ENCODE data around the gene MYO5A.

GRCh38 chr15:52234549-52235619 lies 43.7 kb upstream of the GNB5 start:
- PRO-cap, result no peak

- PRO-cap, result no peak
Measured at GRCh38 chr15:52286045-52286244, 9.7 kb downstream of the MYO5C start.

- PRO-cap, result no peak
Measured at GRCh38 chr15:52417276-52417822, 111.3 kb downstream of the MYO5A start.

DNA sequence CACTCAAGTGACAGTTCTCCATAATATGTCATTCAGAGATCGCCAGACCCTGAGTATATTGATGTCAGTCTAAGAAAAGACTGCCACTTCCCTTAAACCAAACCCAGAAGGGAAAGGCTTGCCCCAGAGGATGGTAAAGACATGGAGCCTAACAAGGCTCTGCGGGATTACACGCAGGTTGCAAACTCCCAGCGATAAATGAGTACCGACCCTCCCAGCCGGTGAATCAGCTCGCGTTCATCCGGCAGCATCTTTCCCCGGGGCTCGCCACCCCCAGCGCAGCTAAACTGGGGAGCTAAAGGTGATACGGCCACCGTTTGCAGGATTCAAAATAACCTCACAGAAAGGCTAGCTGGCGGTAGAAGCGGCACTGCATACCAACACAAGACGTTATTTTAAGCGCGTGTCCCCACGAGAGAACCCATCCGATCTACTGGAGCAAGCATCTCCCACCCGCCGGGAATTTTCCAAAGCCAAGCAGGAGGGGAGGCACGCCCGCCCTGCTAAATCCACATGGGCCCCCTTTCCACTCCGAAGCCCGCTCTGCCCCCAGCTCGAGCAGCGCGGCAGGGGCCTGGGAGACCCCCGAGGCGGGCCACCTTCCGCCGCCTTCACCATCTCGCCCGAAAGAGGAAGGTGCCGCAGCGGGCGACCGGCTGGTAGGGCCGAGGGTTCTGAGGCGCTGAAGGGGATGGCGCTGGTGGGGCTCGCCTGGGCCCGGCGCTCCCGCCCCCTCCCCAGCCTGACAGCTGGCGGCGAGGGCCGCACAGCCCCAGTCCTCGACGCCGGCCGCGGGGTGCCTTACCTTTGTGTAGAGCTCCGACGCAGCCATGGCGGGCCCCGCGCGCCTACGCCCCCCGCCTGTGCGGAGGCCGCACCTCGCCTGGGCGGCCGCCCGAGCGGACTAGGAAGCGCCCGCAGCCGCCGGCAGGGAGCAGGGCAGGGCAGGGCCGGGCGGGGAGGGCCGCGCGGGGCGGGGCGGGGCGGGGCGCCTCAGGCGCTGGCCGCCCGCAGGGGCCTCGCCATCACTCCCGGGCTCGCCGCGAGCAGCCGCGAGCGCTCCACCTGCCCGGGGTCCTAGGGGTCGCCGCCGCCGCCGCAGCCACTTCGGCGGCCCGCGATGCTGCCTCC lies at the start of gene MYO5A:
Gene MYO5A (minus strand): TSS at position 906 of the 1,131 bp plus-strand sequence.
- PRO-cap, result unidirectional peak, plus-strand start at position 390 of the sequence; bidirectional peak, plus-strand start at position 662 of the sequence, minus-strand start at position 632 of the sequence; bidirectional peak, plus-strand start at position 1,028 of the sequence, minus-strand start at position 906 of the sequence

DNA sequence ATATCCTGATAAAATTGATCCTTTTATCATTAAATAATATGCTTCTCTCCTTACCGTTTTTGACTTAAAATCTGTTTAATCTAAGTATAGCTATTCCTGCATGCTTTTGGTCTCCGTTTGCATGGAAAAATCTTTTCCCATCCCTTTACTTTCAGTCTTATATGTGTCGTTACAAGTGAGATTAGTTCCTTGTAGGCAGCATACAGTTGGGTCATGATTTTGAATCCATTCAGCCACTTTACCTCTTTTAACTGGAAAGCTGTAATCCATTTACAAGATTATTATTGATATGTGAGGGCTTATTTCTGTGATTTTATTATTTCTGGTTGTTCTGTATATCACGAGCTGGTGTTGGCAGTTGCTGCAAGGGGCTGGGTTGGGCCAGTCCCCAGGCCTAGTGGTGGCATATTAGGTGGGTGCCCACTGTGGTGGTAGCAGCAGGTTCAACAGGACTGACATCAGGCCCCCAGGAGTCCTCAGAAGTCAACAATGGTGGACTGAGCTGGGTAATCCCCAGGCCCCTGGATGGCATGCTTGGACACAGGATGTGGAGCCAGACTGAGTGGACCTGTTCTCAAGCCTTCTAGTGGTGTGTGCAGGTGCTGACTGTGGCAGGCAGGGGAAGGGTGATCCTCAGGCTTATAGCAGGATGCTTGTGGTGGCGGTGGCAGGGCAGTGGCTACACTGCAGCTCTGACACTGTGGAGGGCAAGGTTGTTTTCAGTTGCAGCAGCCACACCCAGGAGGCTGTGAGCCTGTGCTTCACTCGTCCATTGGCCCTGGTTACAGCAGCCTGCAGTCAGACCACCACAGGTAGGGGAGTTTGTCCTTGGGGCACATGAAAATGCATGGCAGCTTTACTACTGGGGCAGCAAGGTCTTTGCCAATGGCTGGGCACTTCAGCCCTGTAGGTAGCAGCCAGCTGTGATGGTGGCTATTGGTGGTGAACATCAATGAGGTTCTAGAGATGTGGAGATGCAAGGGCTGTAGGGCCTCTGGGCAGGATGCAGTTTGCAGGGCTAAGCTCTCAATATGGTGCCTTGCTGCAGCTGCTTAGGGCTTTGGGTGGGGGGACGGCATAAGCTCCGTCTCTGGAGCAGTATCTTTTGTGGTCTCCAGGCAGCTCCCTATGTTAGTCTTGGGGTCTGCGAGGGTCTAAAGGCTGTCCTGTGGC lies 17.3 kb upstream of the MYO5A start:
- PRO-cap, result no peak

- PRO-cap, result no peak
Measured at GRCh38 chr15:52710245-52710692, 31.1 kb upstream of the ATOSA start.

GRCh38 chr15:52719401-52719734 lies 40.2 kb upstream of the ATOSA start:
- PRO-cap, result no peak

DNA sequence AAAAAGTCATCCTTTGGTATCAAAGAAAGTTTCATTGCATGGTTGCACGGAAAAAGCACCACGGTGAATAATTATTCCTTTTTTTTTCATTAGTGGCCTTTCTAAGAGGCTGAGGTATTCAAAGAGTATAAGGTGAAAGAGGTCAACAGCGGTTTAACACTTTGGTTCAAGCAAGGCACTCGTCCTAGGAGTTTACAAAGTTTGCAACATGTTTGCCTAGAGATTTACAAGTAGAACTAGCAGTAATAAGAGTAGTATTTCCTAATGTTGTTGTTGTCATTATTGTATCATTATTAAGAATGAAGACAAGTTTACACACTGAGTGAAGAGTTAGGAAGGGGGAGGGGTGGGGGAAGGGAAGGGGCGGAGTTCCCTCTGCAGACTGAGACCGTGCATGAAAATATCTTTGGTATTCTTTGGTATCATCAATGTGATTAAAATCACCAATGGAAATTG lies 37.2 kb downstream of the ONECUT1 start:
- PRO-cap, result no peak

GRCh38 chr15:52784584-52785325 lies 5.4 kb downstream of the ONECUT1 start:
- PRO-cap, result no peak

- PRO-cap, result bidirectional peak, plus-strand start at chr15:52791260, minus-strand start at chr15:52791113
Measured at GRCh38 chr15:52790711-52791861, 950 bp upstream of the ONECUT1 start.

- PRO-cap, result no peak
Measured at GRCh38 chr15:52975444-52975945, 185.4 kb upstream of the ONECUT1 start.

GRCh38 chr15:54015000-54015670 lies 36.9 kb downstream of the UNC13C start:
- PRO-cap, result no peak

DNA sequence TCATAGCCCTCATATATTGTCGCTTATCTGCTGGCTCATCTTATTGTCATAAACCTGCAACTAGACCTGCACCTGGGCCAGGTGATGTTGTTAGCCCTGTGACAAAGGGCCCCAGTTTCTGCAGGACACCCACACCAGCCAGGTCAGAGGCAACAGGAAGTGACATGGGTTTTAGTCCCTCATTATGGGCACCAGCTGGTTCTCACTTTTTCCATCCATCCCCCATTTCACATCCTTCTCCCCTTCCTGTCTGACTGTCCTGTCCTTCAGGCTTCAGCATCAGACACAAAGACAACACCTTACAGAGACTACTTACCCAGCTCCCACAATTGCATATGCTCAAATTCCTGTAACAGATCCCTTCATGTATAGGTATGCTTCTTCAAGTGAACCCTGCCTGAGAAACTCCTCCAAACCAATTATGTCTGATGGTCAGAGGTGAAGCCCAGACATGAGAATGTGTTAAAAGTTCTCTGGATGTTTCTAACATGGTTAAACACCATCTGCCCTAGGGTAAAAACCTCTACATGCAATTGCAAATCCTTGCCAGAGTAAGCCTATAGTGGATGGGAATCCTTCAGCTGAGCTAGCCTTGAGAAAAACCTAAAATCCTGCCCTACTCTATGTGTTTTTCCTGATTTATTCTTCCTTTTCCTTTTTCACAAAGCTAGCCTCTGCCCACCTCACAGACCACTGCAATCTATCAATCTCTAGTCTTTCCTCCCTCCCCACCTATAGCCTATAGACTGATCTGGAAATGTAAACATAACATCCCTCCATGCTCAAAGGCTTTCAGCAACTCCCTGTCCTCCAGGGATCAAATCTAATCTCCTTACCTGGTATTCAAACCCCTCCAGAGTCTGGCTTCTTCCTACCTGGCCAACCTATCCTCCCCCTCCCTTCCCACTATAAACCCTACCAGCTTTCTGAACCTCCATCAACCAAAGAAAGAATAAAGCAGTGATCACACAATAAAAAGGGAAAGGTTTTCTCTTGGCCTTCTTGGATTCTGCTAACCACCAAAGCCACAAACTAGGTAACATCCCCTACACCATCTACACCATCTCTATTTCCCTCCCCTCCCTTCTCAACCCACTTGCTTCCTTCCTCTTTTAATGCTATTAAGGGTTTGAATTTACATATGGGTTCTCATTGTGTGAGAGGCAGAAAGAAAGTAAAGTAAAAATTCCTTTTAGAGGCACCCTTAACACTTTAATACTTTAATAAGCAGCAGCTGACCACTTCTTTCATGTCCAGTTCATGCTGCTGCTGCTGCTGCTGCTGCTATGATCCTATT lies 25.4 kb upstream of the RSL24D1 start:
- PRO-cap, result no peak

GRCh38 chr15:55254928-55255414 lies 34.6 kb downstream of the RAB27A start:
- PRO-cap, result no peak

DNA sequence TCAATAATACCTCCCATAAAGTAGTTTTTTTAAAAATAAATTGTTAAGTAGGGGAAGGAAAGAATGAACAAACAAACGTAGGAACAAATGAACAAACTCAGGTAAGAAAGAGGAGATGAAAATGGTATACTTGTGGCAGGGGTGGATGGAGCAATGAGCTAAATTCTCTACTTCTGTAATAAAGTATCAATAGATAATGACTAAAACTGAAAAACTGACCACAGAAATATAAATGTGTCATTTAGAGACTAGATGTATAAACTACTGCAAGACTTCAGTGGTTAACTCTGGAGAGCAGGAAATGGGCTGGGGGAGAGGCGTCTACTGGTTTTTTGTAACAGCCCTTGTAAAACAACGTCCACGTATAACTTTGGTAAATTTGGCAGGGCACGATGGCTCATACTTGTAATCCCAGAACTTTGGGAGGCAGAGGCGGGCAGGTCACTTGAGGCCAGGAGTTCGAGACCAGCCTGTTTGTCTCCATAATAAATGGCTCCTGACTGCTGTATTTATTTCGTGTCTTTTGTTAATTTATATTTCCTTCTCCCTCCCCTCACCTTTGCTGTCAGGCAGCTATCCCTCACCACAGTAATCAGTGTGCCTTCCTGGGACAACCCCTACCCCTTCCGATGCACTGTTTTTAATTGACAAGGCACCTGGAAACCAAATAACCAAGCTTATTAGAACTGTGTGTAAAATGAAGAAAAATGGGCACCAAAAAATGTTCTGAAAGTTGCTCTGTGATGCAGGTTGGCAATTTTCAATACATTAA lies 12.4 kb downstream of the RAB27A start:
- PRO-cap, result no peak

GRCh38 chr15:55367560-55367829 lies 40.7 kb downstream of the CCPG1 start:
- PRO-cap, result no peak

DNA sequence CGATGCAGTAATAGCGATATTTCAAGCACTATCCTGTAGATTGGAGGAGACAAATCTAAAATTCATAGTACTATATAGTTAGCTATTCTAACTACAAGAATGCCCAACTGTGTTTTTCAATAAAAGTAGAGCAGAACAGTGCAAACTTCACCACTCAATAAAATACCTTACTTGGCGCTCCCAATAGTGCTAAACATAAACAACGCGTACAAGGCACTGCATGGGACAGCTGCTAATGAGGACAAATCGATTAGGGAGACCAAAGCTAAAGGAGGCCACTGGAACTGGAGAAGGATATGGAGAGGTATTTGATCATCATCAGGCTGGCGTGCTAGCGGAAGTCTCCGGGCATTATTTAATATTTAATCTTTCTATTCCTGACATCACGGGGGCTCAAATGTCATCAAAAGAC lies 762 bp downstream of the CCPG1 start:
- PRO-cap, result no peak

DNA sequence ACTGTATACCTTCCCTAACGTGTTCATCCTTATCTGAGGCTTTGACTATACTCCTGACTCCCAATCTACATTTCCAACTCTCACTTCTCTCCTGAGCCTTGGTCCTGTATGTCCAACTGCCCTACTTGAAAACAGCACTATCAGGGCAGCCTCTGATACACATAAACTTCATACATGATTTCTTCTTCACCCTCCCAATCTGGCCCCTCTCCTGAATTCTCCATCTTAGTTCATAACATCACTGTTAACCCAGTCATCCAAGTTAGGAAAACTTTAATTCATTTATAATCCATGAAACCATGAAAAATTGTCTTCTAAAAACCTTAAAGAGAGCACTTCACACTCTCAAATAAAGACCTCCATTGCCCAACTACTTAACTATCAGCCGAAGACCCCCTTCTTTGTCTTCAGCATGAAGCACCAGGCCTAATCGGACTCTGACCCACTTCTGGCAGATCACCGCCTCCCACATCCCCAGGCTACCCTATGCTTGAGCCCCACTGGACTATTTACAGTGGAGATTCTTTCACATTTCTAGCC lies 82.8 kb downstream of the NEDD4 start:
- PRO-cap, result no peak

DNA sequence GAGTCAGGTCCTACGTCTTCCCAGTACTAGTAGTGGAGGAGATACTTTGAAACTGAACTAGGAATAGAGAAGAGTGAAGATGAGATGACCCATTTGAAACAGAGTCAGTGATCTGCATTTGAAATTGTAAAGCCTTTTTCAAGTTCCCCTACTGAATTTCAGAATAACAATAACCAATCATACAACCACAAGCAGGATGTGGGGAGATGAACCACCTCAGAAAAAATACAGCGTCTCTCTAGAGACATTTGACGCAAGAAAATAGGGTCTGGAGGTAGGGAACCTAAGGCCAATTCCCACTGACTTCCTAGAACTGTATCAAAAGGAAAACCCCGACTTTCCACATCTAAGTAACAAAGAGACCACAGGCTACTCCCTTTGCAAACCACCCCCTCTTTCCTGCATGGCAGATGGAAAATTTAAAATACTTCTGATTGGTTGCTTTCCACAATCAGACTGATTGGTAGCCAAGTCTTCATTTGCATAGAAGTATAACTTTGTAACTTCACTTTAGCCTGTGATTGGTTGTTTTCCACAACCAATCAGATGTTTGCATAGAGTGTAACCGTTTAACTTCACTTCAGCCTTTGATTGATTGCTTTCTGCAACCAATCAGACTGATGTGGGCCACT lies 49.9 kb upstream of the NEDD4 start:
- PRO-cap, result no peak

- PRO-cap, result no peak
Measured at GRCh38 chr15:56139115-56139605, 104.5 kb downstream of the RFX7 start.